Sciatic nerve (tissue), 1 donor: ENCODE measurements around a stretch of chr12.

GRCh38 chr12:82350120-82350537, 8.1 kb downstream of the CCDC59 start:
- PRO-cap: no peak

GRCh38 chr12:82682845-82683340, 3.8 kb upstream of the TMTC2 start:
- PRO-cap: no peak

GRCh38 chr12:82740320-82740871, 53.7 kb downstream of the TMTC2 start:
- PRO-cap: no peak

DNA sequence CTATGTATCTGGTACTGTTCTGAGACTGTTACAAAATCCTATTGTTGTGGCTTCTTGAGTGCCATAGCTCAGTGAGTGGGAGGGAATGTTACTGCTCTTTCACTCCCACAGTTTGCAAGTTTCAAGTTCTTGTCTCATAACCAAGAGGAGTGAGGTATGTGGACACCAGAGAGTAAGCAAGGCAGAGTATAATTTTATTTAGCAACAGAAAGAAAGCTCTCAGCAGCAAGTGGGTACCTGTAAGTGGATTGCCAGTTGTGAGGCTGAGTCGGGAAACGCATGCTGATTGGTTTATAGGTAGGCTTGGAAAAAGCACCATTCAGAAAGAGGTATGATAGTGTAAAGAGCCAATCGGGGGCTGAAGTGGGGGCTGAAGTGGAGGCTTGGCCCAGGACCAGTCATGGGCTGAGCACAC, 850.8 kb downstream of the TMTC2 start:
- PRO-cap: no peak

DNA sequence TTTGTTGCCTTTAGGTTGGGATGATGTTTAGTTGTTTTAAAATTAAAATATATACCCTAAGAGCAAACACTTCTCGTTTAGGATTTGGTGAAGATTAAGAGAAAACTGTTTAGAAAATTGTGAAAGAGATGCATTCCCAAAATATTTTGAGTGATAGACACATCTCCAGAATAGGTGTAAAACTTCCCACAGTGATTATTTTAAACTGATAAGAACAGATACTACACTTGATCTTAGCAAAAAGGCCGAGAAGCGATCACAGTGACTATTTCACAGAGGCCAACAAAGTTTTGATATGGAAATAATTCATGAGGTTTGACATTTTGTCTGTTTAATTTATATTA, 18.9 kb downstream of the SLC6A15 start:
- PRO-cap: no peak

GRCh38 chr12:84911057-84911602, 1.5 kb downstream of the SLC6A15 start:
- PRO-cap: unidirectional peak, plus-strand start at chr12:84911473

- PRO-cap: unidirectional peak, plus-strand start at chr12:86264554
Observed at GRCh38 chr12:86264307-86265040, 8.3 kb upstream of the MGAT4C start.

DNA sequence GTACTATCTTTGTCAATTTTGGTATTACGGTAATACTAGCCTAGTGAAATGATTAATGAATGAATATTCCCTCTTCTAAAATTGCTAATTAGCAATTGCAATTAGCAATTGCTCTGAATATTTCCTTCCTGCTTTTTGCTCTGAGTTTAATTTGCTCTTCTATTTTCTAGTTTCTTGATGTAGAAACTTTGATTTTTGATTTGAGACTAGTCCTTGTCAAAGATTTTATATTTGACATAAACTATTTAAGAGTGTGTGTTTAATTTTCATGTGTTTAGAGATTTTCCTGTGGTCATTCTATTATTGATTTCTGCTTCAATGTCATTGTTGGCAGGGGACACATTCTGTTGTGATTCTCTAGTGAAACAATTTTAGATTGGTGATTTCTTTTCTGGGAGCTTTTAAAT, 554.6 kb upstream of the MGAT4C start:
- PRO-cap: no peak

- PRO-cap: no peak
Observed at GRCh38 chr12:88419051-88419415, 161.2 kb downstream of the KITLG start.

DNA sequence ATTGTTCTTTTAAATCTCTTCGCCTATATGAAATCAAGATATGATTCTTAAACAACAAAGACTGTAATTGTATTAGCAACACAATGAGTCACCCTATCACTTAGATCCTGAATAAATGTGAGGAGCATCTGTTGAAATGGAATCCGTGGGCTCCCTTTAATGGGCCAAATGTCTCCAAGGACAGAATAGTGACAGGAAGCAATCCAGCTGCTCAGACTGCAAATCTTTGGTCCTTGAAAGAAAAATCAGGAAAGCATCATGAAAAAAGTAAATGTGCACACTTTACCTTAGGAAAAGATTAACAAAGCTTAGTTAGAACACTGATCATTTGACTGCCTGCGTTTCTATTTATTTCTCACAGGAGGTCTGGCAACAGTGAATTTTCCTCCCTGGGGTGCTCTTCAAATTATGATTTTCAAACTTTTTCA, 271.1 kb downstream of the DUSP6 start:
- PRO-cap: no peak

- PRO-cap: no peak
Observed at GRCh38 chr12:89344830-89345430, 7.4 kb downstream of the DUSP6 start.

DNA sequence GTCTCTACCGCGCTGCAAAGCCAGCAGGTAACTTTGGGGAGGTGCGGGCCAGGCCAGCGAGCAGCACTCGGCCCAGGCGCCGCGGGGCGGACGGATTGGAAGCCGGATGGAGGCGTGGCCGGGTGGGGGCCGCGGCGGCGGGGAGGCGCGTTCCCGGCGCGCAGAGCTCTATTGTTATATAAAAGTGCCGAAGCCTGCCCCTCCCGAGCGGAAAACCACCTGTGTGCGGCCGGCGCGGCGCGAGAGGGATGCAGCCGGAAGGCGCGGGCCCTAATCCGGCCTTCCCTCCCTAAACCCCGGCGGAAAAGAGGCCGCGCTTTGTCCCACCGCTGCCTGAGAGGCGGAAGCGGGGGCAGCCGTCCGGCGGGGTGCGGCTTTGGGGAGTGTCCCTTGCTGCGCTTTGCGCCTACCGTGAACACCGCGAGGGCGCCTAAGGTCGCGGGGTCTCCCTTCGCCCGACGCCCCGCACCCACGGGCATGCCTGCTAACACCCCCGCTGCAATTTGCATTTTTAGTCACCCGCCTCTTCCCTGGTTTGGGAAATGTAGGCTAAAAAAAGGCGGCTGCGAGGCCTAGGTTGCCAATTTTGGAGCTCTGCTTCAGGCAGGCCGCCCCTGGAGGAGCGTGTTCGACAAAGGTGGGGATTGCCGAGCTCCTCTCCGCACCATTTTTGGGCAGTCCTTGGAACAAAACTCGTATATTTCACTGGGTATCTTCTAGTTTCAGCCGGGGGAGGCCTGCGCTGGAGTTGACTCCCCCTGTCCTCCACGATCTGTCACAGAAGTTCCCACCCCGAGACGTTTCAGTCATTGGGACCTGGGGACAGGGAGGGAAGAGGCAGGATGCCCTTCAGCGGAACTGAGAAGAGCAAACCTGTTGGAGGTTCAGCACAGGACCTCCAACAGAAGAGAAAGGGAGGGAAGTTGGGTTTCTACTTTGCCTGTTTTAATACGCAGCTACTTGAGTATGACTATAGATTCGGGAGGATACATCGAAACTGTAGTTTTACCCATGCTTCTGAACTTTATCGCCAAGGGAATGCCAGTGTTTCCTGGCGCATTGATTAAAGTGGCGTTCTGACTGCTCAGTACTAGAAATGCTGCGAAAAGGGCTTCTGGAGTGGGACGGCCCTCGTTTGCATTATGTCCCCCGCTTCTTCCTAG, 2.0 kb upstream of the DUSP6 start:
- PRO-cap: bidirectional peak, plus-strand start at position 115 of the sequence, minus-strand start at position 92 of the sequence; bidirectional peak, plus-strand start at position 222 of the sequence, minus-strand start at position 250 of the sequence; bidirectional peak, plus-strand start at position 809 of the sequence, minus-strand start at position 913 of the sequence

GRCh38 chr12:89357112-89357977, 5.0 kb upstream of the DUSP6 start:
- PRO-cap: no peak

- PRO-cap: no peak
Observed at GRCh38 chr12:89386062-89386821, 33.9 kb upstream of the DUSP6 start.

DNA sequence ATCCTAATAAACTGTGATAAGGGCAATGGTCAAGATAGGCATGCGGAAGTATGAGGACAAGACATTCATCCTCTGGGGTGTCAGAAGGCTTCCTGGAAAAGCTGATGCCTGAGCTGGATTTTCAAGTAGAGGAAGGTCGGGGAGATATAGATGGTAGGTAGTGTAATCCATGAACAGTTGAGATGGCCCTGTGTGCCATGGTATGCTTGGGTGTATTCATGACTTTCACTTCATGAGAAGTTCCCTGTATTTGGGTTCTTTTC, 38.7 kb upstream of the DUSP6 start:
- PRO-cap: no peak

GRCh38 chr12:89450934-89451230, 73.7 kb downstream of the GALNT4 start:
- PRO-cap: no peak

DNA sequence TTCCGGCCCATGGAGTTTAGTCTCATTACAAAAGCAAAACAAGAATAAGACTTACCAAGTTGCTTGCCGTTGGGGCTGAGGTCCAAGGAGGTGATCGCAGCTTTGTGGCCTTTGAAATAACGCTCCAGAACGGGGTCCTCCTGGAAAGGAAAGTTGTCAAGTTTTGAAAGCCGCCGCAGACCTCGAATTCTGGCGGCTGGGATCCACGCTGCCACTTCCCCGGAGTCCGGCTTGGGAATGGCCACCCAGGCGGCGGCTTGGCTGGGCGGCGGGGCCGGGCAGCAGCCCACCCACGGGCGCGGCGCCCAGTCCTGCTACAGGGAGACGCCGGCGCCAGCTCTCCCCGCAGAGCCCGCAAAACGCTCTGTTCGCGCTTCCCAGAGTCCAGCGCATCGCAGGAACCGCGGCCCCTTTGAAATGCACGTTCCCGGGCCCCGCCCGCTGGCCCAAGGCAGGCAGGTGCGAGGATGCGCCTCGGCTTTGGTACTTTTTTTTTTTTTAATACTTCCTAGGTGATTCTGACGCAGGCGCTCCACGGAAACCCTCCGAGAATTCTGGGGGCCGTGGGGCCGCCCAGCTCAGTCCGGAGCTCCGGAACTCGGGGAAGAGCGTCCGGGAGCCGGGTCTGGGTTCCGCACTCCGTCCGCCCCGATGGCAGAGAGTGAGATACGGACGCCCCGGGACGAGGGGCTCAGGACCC, 619 bp upstream of the GALNT4 start:
- PRO-cap: bidirectional peak, plus-strand start at position 293 of the sequence, minus-strand start at position 233 of the sequence; bidirectional peak, plus-strand start at position 581 of the sequence, minus-strand start at position 366 of the sequence

DNA sequence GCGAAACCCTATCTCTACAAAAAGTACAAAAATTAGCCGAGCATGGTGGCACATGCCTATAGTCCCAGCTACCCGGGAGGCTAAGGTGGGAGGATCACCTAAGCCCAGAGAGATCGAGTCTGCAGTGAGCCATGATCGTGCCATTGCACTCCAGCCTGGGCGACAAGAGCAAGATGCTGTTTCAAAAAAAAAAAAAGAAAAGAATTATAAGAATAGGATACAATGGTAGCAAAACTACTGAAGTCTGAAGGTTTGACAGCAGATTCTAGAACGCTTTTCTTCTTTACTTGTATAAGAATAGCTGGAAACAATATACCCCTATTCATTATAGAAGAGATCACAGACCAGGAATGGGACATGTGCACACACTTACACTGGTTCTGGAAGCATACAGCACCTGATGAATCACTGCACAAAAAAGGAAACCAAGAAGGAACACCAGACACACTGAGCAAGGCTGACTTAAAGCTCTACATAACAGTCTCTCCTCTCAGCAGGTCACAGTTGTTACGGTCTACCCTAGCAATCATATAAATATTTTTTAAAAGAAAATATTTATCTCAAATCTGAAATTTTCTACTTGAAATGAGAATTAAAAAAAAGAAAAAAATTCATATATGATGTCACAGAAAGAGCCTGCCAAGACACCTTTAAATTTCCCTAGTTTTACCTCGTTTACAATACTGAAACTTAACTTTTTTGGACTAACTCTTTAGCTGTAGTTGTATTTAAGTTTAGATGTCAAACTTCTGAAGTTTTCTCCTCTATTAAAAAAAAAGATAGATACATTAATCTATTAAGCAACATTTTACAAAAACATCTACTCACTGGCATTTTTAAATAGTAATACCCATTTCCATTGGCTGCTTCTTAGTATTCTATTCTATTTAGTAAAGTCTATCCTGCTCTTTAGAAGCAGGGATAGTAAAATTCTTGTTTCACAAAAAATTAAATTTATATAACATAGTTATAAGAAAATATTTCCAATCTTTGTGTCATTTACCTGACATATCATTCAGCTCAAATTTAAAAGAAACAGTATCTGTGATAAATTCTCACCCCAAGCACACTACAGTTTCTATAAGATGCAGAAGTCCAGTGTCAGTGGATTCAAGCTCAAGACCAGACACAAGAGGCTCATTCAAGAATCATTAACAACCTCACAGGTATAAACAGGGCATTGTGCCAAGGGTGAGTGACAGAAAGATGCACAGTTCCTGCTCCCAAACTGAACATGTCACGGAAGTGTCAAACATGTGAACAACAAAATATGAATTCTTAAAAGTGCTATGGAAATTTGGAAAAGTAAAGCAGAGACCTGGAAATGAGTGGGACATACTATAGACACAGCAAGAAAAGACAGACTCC, 13.3 kb downstream of the ATP2B1 start:
- PRO-cap: no peak

DNA sequence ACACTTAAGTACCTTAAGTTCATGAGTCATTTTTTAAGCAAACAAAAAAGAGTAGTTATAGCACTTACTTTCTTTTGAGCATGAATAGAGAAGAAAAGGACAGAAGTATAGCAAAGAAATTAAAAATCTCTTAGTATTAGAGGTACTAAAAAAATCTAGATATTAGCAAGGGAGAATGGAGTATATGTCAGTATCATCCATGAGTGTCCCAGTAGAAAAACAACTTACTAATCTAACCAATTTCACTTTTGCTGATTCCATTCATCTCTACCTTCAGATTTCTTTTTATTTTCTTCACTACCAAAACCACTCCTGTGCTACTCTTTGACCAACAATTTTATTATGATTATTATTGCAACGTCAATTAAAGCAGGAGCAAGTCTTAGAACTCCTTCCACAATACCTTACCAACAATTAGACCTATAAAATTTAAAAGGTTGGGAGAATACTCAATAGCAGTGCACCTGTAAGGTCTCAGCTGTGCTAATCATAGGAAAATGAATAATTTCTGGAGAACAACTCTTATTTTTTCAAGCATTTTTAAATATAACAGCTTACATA, 8.2 kb downstream of the ATP2B1 start:
- PRO-cap: no peak

GRCh38 chr12:89708427-89708559, 345 bp downstream of the ATP2B1 start:
- PRO-cap: no peak